ENCODE measurements around a stretch of chr7.

DNA sequence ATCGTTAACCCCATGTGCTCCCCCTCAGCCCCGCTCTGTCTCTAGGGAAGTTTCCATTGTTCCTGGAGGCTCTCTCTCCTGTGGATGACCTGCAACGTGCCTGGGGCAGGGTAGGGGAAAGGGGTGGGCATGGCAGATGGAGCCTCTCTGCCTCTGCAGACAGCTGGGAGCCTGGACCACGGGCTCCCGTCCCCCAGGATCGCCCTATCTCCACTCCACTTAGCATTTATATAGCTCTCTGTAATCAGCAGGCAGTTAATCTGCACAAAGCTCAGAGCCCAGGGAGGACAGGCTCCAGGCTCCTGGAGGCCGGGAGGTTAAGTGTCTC is 369.7 kb downstream of the PLXNA4 start:
- PRO-cap = no peak

- PRO-cap = no peak
Measured at GRCh38 chr7:132393689-132394355, 182.4 kb downstream of the PLXNA4 start.

DNA sequence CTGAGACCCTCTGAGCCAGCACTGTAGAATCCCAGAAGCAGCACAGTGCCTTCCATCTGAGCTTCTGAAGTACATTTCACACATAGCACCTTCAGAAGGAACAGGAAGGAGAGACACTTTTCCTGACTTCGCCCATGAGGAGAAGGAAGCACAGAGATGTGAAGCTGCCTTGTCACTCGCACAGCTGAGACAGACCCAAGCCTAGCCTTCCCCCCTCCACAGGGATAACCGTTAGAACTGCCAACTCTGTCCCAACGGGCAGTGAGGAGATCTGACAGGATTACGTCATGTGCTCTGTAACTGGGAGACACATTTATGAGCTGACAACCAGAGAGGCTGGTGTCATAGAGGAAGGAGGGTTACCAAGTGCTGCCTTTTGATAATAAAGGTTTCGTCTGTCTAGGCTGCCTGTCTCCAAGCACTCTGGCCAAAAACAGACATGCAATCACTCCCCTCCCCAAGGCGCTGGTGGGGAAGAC is 166.0 kb downstream of the PLXNA4 start:
- PRO-cap = no peak

DNA sequence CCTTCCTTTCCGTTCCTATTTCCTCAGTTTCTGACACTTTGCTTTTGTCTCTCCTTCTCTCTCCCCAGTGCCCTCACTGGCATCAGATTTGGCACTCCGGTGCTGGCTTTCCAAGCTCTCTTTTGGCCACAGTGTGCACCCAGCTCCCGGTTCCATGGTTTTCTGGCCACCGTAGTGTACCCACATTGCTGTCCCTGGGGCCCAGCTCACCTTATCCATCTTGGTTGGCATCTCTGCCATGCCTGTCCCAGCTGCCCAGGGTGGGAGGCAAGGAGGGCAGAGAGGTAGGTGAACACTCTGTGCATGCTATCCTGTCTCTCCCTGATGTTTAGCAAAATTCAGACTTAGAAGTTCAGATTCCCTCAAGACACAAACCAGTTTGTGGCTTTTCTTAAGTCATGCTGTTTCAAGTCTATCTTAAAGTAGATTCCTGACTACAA is 142.1 kb downstream of the PLXNA4 start:
- PRO-cap = no peak

- PRO-cap = no peak
Measured at GRCh38 chr7:133035670-133036128, 46.2 kb downstream of the CHCHD3 start.

GRCh38 chr7:133369012-133369607 is 116.2 kb downstream of the EXOC4 start:
- PRO-cap = no peak

DNA sequence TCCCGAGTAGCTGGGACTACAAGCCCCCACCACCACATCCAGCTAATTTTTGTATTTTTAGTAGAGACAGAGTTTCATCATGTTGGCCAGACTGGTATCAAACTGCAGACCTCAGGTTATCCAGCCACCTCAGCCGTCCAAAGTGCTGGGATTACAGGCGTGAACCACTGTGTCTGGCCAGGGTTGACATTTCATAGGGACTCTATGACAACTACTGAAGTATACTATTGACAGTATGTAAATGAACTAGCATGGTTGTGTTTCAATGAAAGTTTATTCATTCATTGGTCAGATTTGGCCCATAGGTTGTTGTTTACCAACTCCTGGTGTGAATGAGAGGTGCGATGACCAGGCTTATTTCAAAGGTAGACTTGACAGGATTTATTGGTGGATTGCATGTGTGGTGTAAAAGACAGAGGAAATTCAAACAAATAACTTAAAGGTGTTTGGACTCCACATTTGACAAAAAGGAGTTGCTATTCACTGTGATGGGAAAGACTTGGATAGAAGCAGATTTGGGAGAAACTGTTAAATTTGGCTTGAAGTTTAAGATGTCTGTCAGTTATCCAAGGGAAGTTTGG is 401.6 kb upstream of the LRGUK start:
- PRO-cap = no peak

- PRO-cap = no peak
Measured at GRCh38 chr7:133899932-133900577, 227.1 kb upstream of the LRGUK start.

GRCh38 chr7:134278780-134279223 is 37.9 kb downstream of the SLC35B4 start:
- PRO-cap = no peak

GRCh38 chr7:134315657-134316178 is 1.0 kb downstream of the SLC35B4 start:
- PRO-cap = no peak

GRCh38 chr7:134366434-134366889 is 49.7 kb upstream of the SLC35B4 start:
- PRO-cap = no peak

DNA sequence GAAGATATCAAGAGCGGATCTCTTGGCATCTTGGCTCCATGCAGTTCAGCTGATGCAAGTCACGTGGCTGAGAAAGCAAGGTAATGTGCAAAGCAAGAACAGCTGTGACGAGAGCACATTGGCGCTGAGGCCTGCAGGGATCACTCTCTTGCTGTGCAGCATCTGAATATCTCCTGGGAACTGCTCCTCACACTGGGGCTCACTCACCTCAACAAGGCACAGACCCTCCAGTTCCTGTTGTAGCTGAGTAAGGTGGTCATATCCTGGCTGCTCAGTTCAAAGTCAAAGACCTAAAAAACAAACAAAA is 13.9 kb downstream of the AKR1B1 start:
- PRO-cap = no peak

GRCh38 chr7:134565639-134566088 is 16.8 kb downstream of the AKR1B15 start:
- PRO-cap = no peak

GRCh38 chr7:134719297-134719674 is 60.1 kb upstream of the CALD1 start:
- PRO-cap = no peak

DNA sequence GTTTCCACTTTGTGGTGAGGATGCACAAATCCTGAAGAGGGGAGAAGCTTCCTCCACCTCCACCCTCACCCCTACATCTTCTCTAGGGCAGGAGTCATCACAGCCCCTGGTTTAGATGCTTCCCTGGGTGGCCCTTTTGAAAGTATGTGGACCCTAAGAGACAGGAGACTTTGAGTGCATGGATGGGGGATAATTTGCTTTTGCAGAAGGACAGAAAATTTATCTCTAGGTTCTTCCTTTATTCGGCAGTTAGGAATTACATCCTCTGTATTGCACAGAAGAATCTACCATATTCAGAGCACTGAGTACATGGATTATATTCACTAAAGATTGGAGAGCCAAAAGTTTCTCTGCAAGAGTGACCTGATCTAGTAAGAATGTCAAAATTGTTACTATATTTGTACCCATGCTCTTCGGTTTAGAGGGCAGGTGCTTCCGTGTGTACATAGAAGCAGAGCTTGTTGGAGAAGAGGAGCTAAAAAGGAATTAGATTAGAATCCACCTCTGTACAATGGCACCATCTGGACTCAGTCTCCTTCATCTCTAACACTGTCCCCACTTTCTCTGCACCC is 8.1 kb downstream of the CALD1 start:
- PRO-cap = no peak

- PRO-cap = no peak
Measured at GRCh38 chr7:134835158-134835450, 55.7 kb downstream of the CALD1 start.

GRCh38 chr7:135169792-135170561 is 530 bp downstream of the CYREN start:
- PRO-cap = bidirectional peak, plus-strand start at chr7:135170151, minus-strand start at chr7:135170045; bidirectional peak, plus-strand start at chr7:135170237, minus-strand start at chr7:135170206; bidirectional peak, plus-strand start at chr7:135170412, minus-strand start at chr7:135170366

GRCh38 chr7:135393704-135394463 is 116.0 kb downstream of the CNOT4 start:
- PRO-cap = no peak

GRCh38 chr7:135966532-135967323 is 10.4 kb downstream of the MTPN start:
- PRO-cap = no peak

DNA sequence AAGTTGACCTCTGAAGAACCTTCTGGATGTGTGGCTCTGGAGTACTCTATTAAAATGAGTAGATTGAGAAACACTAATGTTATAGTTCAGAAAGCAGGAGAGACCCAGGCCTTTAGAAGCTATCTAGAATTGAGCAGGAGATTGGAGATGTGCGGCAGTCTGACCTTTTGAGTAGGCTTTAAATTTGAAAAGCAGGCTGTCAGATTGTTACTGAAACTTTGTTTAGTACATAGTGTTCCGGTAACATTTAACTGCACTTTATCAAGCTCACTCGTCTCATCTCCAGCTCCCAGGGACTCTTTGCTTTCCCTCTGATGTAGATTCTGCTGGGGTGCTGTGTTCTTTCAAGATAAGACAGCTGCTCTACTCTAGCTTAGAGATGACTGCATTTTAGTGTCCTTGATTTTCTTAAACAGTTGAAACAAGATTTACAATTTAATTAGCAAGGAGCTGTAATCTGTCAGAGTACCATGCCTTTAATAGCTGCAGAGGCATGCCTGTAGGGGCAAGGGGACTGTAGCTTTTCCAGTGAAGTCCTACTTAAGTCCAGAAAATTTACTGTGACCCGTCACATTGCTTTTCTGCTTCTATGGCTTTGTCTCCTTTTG is 56.3 kb upstream of the MTPN start:
- PRO-cap = no peak

Measured in pulmonary lymph node (tissue), 1 donor.